Mammary microvascular endothelial cell (primary cell): ENCODE measurements around a stretch of chr21.

DNA sequence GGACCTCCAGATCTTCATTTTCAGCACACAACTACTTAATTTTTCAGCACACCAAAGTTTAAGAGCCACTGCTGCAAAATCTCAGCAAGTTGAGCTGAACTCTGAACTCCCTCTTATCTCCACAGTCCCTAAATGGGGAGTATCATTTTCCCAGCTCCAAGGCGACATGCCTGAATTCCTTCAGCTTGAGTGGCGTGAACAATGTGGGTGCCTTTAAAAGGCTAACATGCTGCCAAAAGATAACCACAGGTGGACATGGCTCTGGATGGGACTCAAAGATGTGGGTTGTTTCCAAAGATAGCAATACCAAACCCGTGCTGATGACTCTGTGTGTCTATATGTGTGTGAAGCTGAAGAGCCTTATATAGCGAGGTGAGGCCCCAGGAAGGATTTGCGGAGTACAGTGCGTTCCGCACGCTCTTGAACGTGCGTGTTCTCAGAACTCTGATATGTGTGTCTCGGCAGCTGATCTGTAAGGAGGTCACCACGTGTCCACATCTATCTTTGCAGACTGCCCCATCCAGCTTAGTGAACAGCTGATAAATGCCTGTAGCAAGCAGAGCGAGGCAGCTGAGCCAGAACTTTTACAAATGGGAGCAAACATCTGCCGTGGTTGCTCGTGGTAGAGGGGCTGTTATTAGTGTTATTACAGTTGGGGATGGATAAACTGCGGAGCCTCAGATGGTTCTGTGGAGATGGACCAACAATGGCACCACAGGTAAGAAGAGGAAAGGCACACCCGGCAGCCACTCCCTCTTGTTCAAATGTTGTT lies 189.2 kb downstream of the DYRK1A start:
- RAMPAGE, long total RNA: no peak

DNA sequence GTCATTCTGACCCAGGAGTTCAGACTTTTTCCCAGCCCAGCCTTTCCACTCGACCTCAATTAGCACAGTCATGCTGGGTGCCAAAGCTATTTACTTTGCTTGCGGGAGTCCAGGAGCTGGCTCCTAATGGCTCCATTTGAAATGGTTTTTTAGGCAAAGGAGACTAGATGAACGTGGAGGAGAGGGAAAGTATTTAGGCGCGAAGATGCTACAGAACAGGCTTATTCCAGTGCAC lies 198.3 kb downstream of the DYRK1A start:
- RAMPAGE, long total RNA: no peak

DNA sequence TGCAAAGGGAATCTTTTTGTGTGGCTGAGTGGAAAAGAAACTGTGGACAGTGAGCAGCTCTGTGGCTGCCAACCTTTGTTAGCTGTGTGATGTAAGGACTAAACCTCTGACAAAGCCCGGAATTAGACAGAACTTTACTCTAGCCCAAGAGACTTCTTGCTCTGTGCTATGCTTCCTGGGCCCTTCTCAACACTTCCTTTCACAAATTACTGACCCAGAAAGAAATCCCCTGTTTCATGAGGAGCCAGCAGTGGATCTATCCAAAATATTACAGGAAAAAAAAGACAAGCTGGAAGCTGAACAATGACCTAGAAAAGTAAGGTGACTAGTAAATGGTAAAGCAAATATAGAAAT lies 58.8 kb downstream of the KCNJ6 start:
- RAMPAGE, long total RNA: no peak

GRCh38 chr21:37886580-37887102 lies 29.6 kb downstream of the KCNJ6 start:
- RAMPAGE, long total RNA: no peak

GRCh38 chr21:38089676-38090250 lies 167.0 kb upstream of the KCNJ15 start:
- RAMPAGE, long total RNA: no peak

GRCh38 chr21:38121183-38121782 lies 135.5 kb upstream of the KCNJ15 start:
- RAMPAGE, long total RNA: no peak

DNA sequence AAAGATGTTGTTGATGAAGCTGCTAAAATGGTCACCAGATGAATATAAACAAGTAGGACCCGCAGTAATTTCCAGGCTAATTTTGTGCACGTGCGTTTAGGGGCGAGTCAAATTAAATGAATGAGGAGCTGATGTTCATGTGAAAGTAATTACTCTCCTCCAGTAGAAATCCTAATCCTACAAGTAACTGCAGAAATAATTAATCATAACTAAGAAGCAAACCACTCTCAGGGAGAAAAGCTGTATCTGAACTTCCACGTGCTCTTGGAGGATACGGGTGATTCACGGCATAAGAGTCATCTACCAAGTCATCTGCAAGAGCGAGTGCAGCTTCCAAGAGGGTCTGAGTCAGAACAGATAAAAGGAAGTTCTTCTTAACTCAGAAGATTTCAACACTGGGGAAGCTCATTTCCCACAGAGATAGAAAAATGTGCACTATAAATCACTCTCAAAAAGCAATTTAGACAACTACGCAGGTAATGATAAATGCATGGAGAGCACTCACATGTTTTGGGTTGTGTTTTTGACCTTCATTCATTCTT lies 20.6 kb downstream of the KCNJ15 start:
- RAMPAGE, long total RNA: no peak

DNA sequence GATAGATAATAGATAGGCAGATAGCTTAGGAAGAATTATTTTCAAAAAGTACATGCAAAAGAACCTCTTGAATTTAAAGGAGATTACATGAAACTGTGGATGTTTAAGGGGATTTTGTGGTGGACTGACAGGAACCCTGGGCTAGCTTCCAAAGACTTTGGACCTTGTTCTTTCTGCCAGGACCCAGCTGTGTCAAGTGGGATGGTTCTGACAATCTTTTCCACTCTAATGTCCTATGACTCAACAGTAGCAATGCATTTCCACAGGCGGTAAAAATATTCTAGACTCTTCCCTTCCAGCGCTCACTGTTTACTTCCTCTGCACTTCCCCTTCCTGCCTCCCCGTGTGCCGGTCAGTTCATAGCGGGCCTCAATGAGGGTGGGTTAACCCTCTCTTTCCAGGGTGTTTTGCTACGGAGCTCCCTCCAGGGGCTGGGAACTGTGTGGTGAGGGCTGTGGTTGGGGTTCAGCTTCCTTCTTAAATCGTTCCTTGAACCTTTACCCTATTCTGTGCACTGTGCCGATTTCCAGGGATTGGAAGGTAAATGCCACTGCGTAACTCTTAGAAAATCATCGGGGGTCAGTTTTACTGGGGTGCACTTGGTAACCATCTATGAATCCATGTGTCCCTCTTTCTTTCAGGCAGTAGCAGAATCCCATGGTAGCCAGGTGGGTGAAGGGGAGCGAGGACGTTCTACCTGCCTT lies 39.6 kb downstream of the KCNJ15 start:
- RAMPAGE, long total RNA: no peak

- RAMPAGE, long total RNA: no peak
Measured at GRCh38 chr21:38350100-38350423, 93.3 kb downstream of the KCNJ15 start.

DNA sequence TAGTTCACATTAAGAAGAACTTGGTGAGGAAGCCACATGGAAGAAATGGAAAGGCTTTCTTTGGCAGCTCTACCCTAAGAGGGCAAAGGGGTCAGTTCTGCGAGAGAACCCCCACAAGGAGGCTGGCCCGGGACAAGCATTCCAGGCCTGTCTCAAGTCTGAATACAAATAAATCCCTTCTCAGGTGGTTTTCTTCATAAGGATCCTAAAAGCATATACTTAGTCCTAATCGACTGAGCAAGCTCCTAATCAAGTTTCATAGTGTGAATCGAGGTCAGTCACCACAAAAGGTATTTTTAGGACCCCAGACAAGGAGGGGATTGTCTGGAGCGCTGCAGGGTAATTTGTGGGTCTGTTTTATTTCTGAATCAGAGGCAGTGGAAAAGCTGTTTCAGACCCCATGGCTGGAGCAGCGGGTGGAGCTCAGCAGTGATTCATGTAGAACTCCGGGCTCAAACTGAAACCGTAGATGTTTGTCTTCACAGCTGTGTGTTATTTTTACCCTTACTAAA lies 63.2 kb downstream of the ERG start:
- RAMPAGE, long total RNA: no peak

GRCh38 chr21:38475994-38476842 lies 22.1 kb downstream of the ERG start:
- RAMPAGE, long total RNA: no peak

- RAMPAGE, long total RNA: no peak
Measured at GRCh38 chr21:38660208-38661241, 145.2 kb upstream of the ETS2 start.

GRCh38 chr21:38661595-38662139 lies 144.1 kb upstream of the ETS2 start:
- RAMPAGE, long total RNA: no peak

DNA sequence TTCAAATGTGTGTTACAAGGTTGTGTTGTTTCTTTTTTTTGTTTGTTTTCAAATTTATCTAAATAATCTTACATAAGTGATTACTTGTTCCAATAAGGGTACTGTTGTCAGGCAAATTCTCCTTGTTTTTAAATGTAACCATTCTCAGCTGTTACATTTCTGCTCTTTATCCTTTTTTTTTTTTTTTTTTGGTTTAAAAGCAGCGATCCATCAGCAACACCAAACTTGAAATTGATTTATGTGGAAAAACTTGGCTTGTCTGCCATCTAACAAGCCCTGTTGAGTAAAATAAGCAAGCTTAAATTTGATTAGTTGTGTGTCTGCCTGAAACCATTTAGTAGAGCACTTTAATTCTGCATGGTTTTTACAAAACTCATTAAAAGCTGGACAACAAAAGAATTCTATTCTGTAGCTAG lies 1.5 kb downstream of the ETS2 start:
- RAMPAGE, long total RNA: no peak

DNA sequence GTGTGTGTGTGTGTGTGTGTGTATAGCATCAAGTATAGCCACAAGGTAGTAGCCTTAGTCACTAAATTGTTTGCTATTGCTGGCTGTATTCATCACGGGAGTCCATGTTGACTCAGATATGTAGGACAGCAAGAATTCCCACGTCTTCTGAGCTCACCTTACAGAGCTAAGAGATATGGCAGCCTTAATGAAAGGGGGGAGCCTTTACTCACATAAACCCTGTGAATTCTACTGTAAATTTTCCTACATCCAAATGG lies 9.4 kb downstream of the ETS2 start:
- RAMPAGE, long total RNA: no peak

DNA sequence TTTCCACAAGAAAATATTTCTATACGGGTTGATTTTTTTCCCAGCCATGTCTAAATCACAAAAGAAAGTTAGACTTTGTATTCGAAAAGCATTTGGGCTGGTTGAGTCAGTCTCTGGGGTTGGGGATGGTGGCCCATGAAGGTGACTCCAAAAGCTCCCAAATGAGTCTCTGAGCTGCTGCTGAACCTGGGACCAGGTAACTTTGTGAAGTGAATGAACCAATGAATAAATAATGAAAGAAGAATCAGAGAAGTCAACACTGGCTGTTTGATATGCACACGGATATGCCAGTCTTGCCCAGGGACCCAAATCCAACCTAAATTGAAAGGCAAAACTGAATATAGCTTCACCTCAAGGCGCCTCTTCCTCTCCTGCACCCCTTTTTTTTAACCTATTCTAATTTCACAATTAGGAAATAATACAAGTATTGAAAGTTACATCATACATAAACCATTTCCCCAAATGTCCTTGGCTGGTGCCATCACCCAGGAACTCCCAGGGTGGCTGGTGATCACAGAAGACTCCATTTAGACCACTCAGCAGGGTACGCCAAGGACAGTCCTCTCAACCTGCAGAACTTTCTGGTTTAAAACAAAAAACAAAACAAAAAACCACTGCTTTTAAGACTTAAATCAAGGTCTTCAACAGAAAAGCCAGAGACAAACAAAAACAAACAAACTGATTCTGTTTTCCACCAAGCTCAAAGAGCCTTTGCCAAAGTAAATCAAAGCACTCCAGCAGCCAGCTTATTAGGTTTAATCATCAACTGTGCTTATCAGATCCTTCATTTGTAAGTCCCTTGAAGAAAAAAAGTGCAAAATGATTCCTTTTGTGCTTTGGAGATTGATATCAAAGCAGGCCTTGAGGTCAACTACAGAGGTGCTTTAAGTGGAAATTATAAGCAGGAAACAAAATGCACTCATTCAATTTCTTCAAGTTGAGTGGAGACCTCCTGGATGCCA lies 112.9 kb downstream of the ETS2 start:
- RAMPAGE, long total RNA: no peak

GRCh38 chr21:38954350-38954724 lies 148.6 kb downstream of the ETS2 start:
- RAMPAGE, long total RNA: no peak

GRCh38 chr21:39010501-39011444 lies 172.5 kb downstream of the PSMG1 start:
- RAMPAGE, long total RNA: no peak

GRCh38 chr21:39047906-39048414 lies 135.3 kb downstream of the PSMG1 start:
- RAMPAGE, long total RNA: no peak

DNA sequence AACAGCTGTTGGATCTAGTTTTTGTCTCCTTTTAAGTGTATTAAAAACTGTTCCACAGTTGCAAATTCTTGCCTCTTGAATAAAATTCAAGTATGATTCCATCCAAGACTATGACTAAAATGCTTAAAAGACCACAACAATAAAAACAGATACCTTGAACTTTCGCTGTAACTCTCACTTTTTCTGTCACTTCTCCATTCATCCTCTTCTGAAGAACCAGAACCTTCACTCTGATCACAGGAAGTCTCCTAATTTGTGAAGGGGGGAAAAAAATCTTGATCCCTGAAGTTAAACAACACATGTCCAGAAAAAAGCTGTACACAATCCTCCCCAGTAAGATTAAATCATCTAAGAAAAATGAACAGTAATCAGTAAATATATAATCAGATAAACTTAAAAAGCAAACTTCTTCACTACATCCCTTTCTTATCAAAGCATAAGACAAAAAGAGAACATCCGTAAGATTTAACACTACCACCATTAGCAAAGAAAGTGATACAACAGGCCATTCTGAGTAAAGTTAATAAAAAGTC lies 55.1 kb upstream of the PSMG1 start:
- RAMPAGE, long total RNA: no peak